ENCODE measurements around the genes PRSS35 and ZNF292.

- PRO-cap, result bidirectional peak, plus-strand start at chr6:81754102, minus-strand start at chr6:81753983
Measured at GRCh38 chr6:81753596-81754362, 1.3 kb upstream of the TENT5A start.

DNA sequence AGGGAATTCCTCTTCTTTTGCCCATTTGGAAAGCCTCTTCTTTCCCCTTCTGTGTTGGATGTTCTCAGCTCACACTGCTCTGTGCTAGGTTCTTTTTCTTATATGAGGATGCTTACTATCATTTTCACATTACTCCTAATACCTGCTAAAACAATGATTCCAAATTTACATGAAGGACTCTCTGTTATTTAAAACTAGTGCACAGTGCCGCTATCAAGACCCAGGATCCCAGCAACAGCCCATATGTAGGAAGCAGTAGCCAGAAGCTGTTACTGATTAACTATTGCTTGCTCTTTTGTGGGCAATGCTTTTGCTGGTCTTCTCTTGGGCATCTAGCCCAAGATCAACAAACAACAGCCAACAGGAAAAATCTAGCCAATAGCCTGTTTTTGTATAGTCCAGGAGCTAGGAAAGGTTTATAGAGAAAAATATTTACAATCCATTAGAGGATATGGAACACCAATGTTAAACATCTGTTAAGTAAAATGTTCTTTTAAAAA, 22.0 kb upstream of the TENT5A start:
- PRO-cap, result no peak

- PRO-cap, result no peak
Measured at GRCh38 chr6:81788679-81788997, 36.2 kb upstream of the TENT5A start.

- PRO-cap, result no peak
Measured at GRCh38 chr6:81820801-81821253, 68.3 kb upstream of the TENT5A start.

GRCh38 chr6:82363957-82364990, 657 bp downstream of the TPBG start:
- PRO-cap, result bidirectional peak, plus-strand start at chr6:82364867, minus-strand start at chr6:82364748

GRCh38 chr6:83085981-83086574, 18.6 kb downstream of the DOP1A start:
- PRO-cap, result no peak

DNA sequence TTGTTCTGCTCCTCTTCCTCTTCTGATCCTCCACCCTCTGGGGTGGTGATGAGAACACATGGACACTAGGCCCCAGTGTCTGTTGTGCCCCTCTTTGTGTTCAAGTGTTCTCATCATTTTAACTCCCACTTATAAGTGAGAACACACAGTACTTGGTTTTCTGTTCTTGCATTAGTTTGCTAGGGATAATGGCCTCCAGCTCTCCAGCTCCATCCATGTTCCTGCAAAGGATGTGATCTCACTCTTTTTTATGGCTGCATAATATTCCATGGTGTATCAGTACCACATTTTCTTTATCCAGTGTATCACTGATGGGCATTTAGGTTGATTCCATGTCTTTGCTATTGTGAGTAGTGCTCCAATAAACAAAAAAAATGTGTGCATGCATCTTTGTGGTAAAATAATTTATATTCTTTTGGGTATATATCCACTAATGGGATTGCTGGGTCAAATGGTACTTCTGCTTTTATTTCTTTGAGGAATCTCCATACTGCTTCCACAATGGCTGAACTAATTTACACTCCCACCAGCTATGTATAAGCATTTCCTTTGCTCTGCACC, 67.5 kb downstream of the RWDD2A start:
- PRO-cap, result no peak

DNA sequence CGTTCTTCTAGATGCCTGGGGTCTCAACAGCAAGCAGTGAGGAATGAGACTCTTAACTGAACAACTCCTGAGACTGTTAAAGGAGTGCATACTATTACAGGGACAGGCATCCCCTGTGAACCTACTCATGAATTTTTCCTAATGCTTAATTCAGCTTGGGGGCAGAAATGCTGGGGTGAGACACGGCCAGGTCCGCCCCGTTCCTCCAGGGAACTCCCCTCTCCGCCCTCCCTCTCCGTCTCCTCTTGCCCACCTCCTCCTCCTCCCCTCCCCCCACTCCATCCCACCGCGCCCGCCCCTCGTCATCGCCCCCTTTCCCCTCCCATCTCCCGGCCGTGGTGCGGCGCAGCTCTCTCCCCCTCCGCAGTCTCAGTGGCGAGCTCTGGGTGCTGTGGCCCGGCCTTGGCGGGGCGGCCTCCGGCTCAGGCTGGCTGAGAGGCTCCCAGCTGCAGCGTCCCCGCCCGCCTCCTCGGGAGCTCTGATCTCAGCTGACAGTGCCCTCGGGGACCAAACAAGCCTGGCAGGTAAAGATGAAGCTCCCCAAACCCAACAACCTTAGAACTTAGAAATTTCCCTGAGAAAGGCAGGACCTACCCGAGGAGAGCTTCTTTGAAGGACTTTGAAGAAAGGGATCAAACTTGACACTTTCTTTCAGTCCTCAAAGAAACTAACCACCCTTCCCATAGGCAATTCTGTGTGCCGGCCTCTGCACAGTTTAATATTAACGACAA, at the start of gene PRSS35:
Gene PRSS35 (plus strand): TSS at position 364 of the 731 bp plus-strand sequence.
- PRO-cap, result no peak

DNA sequence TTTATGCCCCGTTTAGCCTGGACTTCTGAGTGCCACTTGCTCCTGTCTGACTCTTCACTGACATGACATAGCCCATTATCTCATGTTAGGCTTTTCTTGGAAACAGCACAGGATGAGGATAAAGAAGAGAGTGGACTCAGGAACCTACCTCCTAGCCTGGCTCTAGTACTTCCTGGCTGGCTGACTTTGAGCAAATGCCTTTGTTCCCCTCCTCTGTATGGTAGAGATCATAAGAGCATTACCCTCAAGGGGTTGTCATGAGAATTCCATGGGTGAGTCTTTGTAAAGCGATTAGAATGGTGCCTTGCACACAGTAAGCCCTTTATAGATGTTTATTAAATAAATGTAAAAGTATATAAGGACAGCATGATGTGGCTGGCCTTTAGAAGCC, 40.5 kb upstream of the MRAP2 start:
- PRO-cap, result no peak

DNA sequence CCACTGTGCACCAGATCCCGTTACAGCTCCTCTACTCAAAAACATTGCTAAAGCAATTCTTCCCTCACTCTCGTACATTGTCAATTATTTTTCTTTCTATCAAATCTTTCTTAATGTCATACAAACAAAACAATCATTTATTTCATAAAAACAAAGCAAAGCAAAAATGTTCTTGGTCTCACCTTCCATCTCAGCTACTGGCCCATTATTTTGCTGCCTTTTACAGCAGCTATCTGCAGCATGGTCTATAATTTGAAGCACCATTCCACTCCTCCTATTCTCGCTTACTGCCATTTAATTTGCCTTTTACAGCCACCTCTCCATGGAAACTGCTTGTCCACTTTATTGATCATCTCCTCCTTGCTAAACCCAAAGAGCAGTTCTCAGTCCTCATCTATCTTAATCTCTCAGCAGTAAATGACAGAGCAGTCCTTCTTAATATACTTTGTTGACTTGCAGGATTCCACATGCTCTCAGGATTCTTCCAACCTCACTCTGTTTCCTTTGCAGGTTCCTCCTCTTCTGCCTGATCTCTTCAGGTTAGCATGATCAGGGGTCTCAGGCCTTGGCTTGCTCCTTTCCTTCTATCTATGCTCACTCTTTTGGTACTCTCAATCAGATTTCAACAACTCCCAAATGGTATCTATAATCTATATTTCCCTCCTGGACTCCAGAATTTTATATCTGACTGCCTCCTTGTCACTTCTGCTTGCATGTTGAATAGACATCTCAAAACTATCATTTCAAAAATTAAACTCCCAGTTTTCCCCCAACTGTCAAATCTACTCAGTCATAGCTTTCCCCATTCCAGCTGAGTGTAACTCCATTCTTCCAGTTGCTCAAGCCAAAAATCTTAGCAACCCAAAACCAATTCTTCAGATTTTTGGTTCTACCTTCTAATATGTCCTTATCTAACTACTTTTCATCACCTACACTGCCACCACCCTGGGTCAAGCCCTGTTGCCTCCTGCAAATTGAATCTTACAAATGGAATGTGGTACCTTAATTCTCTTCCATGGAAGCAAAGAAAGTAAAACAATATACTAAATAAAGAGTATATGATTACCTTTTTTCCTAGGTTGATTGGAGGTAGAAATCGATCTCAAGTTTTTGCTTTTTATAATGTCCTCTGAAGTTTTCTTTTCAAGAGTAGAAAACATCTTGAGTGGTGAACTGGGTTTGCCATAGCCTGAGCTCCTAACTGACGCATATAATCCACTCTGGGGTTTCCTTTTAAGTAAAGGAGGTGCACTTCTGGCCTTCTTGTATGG, 42.9 kb downstream of the CEP162 start:
- PRO-cap, result no peak

- PRO-cap, result no peak
Measured at GRCh38 chr6:85126975-85127220, 323.0 kb upstream of the NT5E start.

DNA sequence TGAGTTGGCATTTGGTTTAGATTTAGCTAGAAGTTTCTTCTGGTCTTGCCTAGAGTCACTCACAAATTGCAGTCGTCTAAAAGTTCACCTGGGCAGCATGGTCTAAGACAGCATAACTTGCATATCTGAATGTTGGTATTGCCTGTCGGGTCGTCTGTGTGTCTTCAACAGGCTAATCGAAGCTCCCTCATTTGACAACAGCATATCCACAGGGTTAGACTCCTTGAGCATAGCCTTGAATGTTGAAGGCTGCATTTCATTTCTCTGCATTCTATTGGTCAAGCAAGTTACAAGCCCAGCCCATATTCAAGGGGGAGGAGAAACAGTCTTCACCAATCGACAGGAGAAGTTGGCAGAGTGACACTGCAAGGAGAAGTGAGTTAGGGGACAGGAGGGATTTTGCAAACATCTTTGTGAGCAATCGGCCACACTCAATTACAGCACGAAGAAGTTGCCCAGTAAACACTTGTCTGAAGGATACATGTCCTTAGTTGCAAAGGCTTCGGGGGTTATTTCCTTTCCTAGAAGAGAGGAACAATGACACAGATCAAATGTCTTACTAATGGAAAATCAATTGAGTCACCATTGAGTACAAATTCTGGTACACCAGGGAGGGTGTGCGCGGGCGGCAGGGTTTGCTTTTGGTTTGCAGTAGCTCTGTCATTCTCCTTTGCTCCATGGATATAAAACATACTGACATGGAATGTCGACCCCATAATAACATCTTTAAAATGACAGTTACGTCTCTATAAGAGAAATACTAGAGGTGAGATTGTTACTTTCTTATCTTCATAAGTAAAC, 60.6 kb upstream of the NT5E start:
- PRO-cap, result no peak

- PRO-cap, result no peak
Measured at GRCh38 chr6:85419028-85419677, 30.7 kb upstream of the NT5E start.

GRCh38 chr6:85449654-85449775, 368 bp upstream of the NT5E start:
- PRO-cap, result no peak

GRCh38 chr6:85642547-85642661, 282 bp downstream of the SYNCRIP start:
- PRO-cap, result no peak

DNA sequence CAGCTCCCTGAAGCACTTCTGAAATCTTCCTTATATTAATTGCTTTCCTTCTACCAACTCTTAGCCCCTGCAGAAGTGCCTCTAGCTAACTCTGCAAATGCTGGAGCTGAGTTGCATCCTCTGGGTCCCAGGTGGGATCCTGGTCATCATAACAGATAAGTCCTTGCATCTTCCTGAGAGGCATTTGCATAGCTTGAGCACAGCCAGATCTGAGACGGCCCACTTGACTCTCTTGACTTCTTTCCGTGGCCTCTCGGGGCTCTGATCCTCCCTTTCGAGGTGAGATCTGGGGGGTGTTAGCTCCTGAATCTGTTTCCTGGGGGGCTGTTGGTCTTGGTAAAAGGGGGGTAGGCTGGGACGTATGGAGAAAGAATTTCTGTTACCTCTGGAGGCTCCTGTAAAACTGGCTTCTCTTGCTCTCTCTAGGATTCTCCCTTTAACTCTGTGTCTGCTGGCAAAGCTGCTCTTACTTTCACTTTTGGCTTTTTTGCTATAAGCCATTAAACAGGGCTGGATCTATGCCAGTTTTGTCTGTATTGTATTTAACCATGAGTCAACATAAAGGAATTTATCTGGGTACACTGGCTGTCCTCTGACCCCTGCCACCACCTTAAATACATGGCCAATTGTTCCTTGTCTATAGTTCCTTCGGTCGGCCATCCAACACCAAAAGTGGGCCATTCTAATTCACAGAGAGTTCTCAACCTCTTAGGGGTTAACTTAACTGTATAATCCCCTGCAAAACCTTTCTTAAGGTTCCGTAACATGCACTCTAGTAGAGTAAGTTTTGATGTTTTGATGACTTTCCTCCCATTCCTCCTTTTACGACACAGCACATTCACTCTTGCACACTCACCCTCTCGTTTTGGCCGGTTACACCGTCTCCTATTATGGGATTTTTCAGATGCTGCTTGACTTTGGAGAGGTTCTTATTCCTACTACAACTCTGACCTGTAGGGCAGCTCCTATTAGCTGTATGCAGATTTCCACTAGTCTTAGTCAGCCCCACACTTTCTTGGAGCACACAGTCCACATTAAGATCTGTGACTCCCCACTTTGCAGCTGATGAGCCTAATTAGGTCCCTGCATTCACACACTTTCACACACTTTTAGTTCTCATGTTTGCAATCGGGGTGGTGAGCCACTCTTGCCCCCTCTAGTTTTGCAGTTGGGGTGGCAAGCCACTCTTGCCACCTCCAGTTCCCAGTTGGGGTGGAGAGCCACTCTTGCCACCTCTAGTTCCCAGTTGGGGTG, 223.4 kb upstream of the SYNCRIP start:
- PRO-cap, result no peak

DNA sequence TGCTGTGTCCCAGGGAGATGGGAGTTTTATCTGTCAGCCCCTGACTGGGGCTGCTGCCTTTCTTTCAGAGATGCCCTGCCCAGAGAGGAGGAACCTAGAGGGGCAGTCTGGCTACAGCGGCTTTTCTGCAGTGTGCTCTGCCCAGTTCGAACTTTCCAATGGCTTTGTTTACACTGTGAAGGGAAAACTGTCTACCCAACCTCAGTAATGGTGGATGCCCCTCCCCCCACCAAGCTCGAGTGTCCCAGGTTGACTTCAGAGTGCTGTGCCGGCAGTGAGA, 630.9 kb upstream of the HTR1E start:
- PRO-cap, result no peak

DNA sequence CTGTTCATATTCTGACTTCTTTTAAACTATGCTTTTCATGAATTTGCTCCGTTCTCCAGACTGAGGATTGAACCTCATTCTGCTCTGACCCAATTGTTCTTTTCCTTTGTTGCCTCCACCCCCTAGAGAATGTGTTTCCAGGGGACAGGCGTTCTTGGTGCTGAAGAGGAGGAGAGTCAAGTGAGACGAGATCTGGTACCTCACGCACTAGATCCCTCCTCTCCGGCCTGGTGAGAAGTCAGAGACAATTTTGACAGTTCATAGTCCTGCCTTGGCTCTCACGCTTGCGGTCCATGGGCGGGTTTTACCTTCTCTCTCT, 629 bp upstream of the ZNF292 start:
- PRO-cap, result bidirectional peak, plus-strand start at position 256 of the sequence, minus-strand start at position 232 of the sequence

- PRO-cap, result bidirectional peak, plus-strand start at chr6:87155565, minus-strand start at chr6:87155250
Measured at GRCh38 chr6:87155096-87155830, at the start of gene ZNF292. ZNF292 (plus strand) TSS chr6:87155565.

DNA sequence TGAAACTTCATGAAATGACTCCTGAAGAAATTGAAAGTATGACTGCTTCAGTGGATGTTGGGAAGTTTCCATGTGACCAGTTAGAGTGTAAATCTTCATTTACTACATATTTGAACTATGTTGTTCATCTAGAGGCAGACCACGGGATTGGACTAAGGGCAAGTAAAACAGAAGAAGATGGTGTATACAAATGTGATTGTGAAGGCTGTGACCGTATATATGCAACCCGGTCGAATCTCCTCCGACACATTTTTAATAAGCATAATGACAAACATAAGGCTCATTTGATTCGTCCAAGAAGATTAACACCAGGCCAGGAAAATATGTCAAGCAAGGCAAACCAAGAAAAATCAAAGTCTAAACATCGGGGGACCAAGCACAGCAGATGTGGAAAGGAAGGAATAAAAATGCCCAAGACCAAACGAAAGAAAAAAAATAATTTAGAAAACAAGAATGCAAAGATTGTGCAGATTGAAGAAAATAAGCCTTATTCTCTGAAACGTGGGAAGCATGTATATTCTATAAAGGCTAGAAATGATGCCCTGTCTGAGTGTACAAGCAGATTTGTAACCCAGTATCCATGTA, 62.1 kb upstream of the SMIM8 start:
- PRO-cap, result no peak